Transverse colon (tissue), 4 donors: ENCODE results near the genes MLIP, GFRAL and HMGCLL1.

DNA sequence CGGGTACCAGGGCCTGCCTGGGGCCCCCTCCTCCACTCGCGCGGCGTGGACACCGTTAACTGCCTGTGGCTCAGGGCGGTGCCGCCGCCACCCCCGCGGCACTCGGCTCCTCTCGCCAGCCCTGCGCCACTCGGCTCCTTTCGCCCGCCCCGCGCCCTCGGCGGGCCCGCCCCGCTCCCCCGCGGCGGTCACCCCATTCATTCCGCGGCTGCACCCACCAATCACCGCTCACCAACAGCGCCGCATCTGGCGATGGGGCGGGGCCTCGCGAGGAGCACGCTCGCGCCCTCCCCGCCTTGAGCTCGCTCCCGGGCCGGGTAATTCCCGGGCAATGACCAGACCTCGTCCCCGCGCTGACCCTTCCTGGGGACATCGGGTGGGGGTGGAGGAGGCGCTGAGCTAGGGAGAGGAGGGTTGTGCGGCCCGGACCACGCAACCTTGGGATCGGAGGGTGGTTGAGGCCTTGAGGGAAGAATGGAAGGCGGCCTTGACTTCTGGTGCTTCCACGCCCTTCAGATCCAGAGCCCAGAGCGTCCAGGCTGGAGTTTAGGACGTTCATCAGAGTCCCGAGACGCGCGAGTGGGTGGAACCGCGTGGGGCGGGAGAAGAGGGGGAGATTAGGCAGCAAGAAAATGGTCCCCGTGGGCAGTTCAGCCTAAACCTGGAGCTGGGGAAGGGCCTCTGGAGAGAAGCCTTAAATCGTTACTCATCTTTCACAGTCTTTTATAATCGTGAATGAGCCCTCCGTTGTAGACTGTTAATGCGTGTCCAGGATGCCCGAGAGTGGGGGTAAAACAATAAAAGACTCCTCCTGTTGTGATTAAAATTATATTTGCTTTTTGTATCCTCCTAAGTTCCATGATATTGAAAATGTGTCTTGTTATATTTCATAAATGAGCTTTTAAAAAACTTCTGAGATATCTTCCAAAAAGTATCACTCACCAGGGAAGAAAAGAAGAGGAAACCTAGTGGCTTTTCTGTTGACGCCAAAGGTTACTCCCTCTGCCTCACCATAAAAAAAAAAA lies 10.8 kb upstream of the ELOVL5 start:
- PRO-cap = bidirectional peak, plus-strand start at position 245 of the sequence, minus-strand start at position 168 of the sequence
- RAMPAGE, long total RNA, 4 experiments = no peak in any of the 4 experiments

GRCh38 chr6:53541890-53542286 lies 3.0 kb downstream of the GCLC start:
- PRO-cap = no peak
- RAMPAGE, long total RNA, 4 experiments = start-site peak on the minus strand in 1 of 4 experiments, at chr6:53542070-53542077 at its widest, 5 reads per replicate

GRCh38 chr6:53616845-53617446 lies 48.6 kb downstream of the KLHL31 start:
- PRO-cap = no peak
- RAMPAGE, long total RNA, 4 experiments = no peak in any of the 4 experiments

- PRO-cap = no peak
- RAMPAGE, long total RNA, 4 experiments = no peak in any of the 4 experiments
Measured at GRCh38 chr6:53735036-53735389, 59.8 kb upstream of the LRRC1 start.

GRCh38 chr6:53825485-53825821 lies 30.6 kb downstream of the LRRC1 start:
- PRO-cap = bidirectional peak, plus-strand start at chr6:53825982, minus-strand start at chr6:53825684
- RAMPAGE, long total RNA, 4 experiments = no peak in any of the 4 experiments

- PRO-cap = bidirectional peak, plus-strand start at chr6:53827710, minus-strand start at chr6:53827559
- RAMPAGE, long total RNA, 4 experiments = no peak in any of the 4 experiments
Measured at GRCh38 chr6:53827272-53828050, 32.7 kb downstream of the LRRC1 start.

DNA sequence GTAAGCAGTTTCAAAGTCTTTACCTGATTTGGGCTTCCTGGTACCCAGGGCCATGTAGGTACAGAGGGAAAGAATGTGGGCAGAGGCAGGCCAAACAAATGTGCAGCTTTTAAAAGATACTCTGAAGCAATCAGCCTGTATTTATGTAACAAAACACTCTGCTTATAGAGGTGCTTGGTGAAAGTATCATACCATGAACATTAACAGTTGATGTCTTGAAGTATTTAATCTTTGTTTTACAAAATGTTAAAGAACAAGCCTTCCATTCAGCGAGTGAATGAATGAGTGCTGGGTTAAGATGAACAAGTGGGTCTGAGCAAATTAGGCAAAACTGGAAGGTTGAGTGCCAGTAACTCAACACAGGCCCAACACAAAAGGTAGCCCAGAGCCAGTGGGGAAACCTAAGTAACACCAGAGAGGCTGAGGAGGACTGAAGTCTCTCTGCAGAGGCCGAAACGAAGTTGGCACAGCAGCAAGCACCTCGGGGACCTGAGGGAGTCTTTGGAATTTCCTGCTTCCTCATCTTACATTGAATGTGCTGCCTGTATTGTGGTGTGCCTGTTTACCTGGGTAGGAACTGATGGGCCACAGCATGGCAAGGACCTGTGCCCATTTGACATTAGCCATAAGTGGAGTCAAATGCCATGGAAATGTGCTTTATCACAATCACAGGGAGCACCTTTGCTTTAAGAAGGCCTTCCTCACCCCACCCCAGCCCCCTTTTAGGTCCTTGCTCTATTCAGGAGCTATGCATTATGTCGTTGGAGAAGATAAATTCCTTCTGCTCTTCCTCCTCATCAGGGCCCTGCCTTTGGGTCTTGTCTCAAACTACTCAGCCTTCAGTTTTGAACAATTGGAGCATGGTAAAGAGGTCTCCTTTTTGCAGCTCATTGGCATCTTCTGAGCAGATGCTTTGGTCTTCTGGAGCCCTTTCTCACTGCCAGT lies 60.5 kb downstream of the LRRC1 start:
- PRO-cap = no peak
- RAMPAGE, long total RNA, 4 experiments = start-site peak on the plus strand in 1 of 4 experiments, centred at position 385 of the sequence, 8 reads per replicate

DNA sequence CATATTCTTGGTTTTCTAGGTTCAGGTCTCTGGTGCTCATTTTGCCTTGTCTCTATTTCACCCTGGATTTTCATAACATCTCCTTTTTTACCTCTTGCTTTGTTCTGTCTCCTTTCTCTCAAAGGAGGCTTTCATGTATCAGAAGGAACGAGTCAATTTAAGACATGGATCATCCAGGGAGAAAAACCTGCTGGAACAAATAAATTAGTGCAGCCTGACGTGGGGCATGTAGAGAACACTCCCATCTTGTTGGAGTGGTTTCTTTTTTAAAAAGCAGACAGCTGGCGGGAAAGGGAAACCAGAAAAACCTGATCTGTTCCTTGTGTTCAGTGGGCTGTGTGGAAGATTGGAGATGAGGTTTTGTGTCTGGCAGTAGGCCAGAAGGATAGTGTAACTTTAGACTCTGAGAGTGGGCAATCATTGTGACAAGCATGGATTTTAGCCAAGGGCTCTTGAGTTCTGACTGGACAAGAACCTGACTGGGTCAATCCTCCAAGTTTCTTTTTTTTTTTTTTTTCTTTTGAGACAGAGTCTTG lies 132.3 kb downstream of the LRRC1 start:
- PRO-cap = no peak
- RAMPAGE, long total RNA, 4 experiments = no peak in any of the 4 experiments

DNA sequence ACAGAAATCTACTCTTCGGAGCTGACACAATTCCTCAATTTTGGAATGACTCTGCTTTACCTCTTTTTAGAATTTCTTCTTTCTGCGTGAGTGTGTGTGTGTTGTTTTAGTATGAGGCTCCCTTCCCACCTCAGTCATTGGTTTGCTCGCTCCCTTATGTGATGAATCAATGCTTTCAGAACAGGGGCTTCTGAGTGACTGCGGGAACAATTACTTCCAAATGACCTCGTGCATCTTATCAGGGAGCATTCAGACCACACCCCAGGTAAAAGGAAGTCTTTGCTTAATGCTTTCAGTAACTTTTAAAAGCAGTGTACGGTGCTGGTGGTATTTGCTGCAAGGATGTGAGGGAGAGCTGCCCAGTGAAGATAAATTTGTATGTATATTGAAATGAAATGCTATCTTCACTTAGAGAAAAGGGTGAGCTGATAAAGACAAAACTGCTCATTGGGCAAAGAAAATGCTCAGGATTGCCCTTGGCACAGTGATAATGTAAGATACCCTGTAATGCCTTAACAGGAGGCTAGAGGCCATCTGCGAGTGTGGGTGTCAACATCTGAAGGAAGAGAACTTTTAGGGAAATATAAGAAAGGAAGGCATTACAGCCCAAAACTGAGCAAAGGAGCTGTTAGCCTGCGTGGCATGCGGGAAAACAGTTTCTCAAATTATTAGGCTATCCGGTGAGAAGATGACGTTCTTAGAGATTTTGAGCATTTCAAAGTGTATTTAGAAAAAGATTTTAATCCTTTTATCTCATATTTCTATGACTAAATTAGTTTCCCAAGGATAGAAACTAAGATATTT lies at the start of gene MLIP:
Gene MLIP (plus strand): TSS at position 133 of the 804 bp plus-strand sequence.
- PRO-cap = no peak
- RAMPAGE, long total RNA, 4 experiments = no peak in any of the 4 experiments

DNA sequence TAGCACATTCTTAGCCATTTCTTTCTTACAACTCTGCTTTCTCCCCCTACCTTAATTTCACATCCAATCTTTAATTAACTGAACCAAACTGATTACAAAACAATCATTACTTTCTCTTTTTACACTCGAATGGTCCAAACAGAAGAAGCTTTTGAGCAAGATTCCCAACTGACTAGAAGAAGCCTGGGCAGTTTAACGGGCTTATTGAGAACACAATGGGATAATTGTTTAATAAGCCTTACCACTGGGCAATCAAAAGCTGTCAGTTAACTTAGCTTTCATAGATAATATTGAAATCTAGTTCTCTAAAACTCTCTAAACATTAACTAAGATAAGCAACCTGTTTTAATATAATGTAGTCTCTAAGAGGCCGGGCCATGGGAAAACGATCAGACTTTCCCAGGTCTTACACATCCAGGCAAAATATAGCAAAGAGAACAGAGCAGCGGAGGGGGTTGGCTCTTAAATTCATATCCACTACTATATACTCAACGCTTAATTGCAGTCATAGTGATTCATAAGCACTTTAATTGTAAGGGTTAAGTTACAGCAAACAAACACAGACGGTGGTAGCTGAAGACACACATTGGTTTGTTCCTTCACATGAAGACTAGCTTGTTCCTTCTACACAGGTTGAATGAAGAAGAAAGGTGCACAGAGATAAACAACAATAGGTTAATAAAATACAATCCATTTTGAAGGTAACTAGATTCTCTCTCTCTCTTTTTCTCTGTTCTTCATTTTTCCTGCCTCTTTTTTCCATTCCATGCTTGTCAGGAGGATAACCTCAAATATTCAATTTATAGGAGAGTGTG lies 128.0 kb upstream of the FAM83B start:
- PRO-cap = unidirectional peak, plus-strand start at position 563 of the sequence
- RAMPAGE, long total RNA, 4 experiments = no peak in any of the 4 experiments

- PRO-cap = no peak
- RAMPAGE, long total RNA, 4 experiments = no peak in any of the 4 experiments
Measured at GRCh38 chr6:55327281-55327519, at the start of gene GFRAL. Gene GFRAL (plus strand): TSS chr6:55327469.

GRCh38 chr6:55578496-55579580 lies at the start of gene HMGCLL1:
Gene HMGCLL1 (minus strand): TSS chr6:55579192.
- PRO-cap = no peak
- RAMPAGE, long total RNA, 4 experiments = start-site peak on the minus strand in 1 of 4 experiments, at chr6:55579148-55579170 at its widest, 6 reads per replicate

DNA sequence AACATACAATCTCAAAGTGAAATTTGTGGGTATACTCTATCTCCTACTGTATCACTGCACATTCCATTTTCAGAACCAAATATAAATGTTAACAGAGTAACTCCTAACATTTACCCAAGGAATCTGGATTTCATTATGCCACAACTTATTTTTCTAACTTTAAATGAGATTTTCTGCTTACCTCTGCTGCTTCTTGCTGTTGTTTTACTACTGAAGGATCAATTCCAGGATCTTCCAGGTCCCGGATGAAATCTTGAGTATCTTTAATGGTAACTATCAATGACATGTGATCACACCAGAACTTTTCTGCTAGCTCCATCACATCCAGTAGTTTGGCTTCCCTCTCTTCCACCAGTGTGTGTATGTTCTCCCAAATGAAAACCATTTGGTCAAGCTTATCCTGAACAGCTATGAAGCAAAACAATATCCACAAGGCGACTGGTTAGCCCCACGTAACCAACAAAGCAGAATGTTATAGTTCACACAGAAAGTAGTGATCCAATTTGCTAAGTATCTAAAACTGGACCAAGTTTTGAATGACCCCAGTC lies 261.0 kb upstream of the COL21A1 start:
- PRO-cap = no peak
- RAMPAGE, long total RNA, 4 experiments = start-site peak on the minus strand in 2 of 4 experiments, centred at positions 343 to 383 of the sequence, 19 to 95 reads per replicate

GRCh38 chr6:56688433-56688910 lies 266.2 kb downstream of the DST start:
- PRO-cap = unidirectional peak, plus-strand start at chr6:56688784
- RAMPAGE, long total RNA, 4 experiments = no peak in any of the 4 experiments

DNA sequence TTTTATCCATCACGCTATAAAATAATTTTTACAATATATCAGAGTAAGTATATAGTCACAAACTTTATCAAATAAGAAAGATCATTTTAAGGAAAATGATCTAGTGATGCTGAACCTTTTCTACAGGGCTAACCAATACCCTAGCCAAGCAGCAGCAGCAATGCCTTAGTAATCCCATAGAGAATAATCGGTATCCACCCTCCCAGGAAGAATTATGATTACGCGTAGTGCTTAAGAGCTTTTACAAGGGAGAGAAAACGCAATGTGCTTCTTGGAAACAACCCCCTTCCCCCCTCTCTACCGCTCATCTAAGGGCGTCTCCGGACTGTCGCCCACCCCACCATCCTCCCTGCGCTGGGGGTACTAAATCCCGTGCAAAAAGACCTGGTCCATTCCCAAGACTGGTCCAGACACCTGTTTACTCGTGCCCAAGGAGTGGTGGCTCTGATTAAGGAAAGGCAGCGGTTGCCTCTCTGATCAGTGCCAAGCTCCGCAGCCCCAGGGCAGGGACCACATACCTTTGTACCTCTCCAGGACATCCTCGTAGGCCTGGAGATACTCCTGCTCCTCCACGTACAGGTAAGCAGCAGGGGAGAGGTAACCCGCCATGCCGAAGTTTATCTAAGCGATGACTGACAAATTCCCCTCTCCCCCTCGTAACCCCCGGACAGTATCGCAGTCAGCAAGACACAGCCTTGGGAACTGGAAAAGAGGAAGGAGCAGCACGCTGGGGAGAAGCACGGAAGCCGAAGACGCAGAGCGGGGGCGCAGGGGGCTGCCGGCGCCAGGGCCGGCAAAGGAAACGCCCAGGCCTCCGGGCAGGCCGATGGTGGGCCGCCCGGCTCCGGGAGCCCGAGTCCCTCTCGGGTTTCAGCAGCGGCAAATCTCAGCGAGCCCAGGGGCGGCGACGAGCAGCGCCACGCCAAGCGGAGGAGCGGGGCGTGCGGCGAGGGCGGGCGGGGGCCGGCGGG lies 111.8 kb downstream of the DST start:
- PRO-cap = unidirectional peak, plus-strand start at position 262 of the sequence; unidirectional peak, plus-strand start at position 480 of the sequence
- RAMPAGE, long total RNA, 4 experiments = start-site peak on the minus strand in 2 of 4 experiments, centred at positions 712 to 763 of the sequence, 41 to 44 reads per replicate

DNA sequence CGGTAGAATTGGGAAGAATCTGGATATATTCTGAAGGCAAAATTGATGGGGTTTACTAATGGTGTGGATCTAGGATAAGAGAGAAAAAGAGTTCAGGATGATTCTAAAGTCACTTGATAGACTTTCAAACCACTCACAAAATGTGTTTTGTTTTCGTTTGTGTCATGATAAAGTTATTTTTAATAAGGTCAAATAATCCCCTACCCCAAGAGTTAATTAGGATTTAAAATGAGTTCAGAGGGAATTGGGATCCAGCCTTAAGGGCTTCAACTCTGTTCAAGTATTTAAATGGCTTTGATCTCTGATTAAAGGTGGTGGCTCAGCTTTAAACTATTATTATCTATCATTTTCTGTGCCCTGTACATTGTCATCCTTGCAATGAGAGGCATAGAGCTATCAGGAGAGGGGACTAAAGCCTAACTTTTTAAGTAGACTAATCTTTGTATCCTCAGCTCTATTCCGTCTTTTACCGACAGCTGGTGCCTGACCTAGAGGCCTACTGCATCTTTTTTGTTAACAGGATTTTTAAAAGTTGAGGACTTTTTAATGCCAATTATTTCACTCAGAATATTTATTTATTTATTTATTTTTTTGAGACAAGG lies 995 bp upstream of the BAG2 start:
- PRO-cap = no peak
- RAMPAGE, long total RNA, 4 experiments = no peak in any of the 4 experiments

- PRO-cap = no peak
- RAMPAGE, long total RNA, 4 experiments = no peak in any of the 4 experiments
Measured at GRCh38 chr6:57224875-57225240, 2.8 kb upstream of the RAB23 start.

GRCh38 chr6:57423611-57424099 lies 106.2 kb downstream of the PRIM2 start:
- PRO-cap = no peak
- RAMPAGE, long total RNA, 4 experiments = no peak in any of the 4 experiments

DNA sequence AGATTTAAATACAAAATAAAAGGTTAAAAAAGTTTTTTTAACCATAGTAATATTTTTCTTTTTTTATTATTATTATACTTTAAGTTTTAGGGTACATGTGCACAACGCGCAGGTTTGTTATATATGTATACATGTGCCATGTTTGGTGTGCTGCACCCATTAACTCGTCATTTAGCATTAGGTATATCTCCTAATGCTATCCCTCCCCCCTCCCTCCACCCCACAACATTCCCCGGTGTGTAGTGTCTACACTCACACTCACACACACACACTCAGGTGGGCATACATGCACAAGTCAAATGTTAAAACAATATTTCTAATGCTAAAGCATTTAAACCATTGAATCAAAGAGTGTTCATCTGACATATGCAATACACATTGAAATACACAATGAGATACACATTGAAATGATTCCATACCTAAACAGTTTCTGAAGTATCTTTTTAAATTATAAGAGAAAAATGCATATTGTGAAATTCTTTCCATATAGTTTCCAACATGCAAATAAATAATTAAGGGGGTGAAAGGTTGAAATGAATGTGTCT lies 164.3 kb upstream of the KHDRBS2 start:
- PRO-cap = no peak
- RAMPAGE, long total RNA, 4 experiments = no peak in any of the 4 experiments

- PRO-cap = no peak
- RAMPAGE, long total RNA, 4 experiments = no peak in any of the 4 experiments
Measured at GRCh38 chr6:63305084-63305403, 14.7 kb downstream of the LGSN start.